Parotid gland (tissue), 1 donor: ENCODE data around the gene MCTP2.

- PRO-cap, result no peak
Measured at GRCh38 chr15:93985896-93986444, 245.4 kb upstream of the MCTP2 start.

DNA sequence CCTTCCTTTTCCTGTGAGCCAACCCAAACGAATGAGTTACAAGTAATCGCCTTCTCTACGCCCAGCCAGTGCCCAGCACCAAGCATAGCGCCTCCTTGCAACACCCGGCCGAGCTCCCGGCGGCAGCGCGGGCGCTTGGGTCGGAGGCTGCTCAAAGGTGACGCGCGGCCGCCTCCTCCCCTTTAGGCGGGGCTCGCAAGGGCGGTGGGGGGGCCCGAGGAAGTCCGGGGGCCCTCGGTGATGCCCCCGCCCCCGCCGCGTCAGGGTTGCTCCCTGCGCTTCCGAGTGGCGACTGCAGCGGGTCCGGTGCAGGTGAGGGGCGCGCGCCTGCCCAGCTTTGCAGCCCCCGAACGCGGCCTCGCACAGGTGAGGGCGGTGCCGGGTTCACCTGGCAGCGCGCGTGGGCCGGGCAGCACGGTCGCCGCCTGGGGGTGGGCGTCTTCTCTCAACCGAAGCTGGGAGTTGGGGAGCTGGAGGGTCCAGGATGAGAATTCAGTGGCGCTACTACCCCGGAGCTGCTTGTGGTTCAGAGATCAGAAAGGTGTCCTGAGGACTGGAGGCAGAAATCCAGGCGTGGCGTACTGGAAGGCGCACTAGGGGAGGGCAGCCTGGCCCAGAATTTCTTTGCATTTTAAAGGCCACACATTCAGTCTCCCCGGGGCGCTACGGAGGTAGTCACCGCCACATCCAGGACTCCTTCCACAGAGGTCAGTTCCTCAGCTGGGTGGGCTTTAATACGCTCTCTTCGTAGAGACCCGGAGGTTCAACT lies at the start of gene MCTP2:
MCTP2 (plus strand) TSS at position 263 of the 769 bp plus-strand sequence.
- PRO-cap, result bidirectional peak, plus-strand start at position 297 of the sequence, minus-strand start at position 115 of the sequence

GRCh38 chr15:94567912-94568426 lies 336.6 kb downstream of the MCTP2 start:
- PRO-cap, result no peak

- PRO-cap, result unidirectional peak, plus-strand start at chr15:94672064
Measured at GRCh38 chr15:94671545-94672243, 440.3 kb downstream of the MCTP2 start.

DNA sequence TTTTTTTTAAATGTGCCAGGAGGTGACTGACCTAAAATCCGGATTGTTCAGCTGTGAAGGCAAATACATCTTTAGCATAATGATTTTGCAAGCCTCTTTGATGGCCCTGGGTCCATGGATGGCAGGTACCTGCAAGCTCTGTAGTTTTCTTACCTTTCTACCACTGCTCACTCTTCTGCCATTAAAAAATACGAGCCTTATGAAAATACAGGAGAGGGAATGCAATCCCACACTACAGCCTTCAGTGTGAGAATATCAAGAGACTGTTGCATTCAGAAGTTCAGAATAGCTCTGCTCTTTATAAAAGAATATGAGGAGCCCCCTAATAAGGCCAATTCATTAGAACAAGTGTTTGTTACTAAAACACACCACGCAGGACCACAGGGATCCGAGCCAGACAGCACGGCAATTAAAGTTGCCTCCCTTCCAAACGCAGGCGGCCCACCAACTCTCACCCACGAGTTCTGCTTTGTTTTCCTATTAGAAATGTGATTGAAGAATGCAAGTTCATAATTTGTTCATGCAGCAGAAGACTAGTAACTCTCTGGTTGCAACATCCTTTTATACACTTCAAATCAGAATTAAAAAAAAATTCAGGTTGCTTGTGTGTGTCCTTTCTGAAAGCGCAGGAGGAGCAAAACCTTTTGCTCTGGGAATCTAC lies 1044.3 kb upstream of the NR2F2 start:
- PRO-cap, result no peak

DNA sequence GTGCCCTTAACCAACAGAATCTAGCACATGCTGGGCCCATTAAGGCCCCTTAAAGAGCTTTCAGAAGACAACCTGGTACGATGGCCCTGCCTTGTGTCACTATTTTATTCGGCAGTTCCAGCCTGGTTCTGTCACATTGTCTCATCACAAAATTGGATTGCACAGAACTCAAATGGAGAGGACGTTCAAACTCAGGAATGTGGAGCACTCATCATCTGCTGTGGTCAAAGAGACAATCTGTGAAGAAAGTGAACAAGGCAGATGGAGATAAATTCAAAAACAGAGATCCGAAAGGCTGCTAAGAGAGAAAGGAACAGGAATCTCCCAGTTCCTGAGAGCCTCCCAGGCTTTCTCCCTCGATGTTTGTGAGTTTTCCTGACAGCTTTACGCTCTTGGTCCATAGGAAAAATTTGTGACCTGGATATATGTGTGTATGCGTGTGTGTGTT lies 852.9 kb upstream of the NR2F2 start:
- PRO-cap, result no peak

DNA sequence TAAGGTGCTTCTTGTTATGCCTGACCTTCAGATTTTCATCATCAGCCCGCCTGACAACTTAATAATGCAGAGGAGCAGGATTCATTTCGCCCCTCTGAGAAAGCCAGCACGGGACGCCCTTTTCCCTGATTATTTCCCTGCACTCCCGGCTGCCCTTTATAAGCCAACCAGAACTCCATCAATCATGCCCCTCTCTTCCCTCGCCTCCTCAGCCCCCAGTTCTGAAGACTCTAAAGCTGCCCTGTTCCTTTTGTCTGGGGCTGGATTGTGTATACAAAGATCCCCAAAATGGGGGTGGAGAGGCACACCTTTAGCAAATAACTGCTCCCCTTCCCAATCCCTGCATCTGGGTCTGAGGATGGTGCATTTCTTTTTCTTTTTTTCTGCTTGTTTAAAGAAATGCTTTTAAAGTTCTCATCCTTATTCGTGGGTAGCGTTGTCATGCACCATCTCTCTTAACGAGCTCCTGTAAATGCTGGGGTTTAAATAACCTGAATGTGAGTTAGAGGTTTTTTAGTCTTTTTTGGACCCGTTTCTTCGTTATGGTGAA lies 662.2 kb upstream of the NR2F2 start:
- PRO-cap, result no peak

DNA sequence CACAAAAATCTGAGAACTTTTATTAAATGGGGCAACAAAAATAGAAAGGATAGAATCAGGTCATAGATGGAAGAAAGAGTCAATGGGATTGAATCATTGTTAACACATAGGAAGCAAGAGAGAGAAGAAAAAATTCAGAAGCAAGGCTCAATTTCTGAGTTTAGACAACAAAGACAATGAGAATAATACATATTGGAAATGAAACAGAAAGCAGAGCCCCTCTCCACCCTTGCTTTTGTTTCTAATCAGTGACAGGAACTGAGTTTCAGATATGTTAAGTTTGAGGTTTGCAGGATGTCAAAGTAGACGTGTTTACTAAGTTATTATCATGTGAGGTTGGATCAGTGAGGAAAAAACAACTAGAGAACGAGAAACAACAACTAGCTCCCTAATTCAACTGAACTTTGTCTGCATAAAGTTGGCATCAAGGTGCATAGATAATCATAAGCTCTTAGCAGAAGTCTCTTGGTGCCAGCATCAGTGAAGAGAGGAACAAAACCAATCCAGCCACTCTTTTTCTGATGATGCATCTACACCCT lies 491.2 kb upstream of the NR2F2 start:
- PRO-cap, result no peak

DNA sequence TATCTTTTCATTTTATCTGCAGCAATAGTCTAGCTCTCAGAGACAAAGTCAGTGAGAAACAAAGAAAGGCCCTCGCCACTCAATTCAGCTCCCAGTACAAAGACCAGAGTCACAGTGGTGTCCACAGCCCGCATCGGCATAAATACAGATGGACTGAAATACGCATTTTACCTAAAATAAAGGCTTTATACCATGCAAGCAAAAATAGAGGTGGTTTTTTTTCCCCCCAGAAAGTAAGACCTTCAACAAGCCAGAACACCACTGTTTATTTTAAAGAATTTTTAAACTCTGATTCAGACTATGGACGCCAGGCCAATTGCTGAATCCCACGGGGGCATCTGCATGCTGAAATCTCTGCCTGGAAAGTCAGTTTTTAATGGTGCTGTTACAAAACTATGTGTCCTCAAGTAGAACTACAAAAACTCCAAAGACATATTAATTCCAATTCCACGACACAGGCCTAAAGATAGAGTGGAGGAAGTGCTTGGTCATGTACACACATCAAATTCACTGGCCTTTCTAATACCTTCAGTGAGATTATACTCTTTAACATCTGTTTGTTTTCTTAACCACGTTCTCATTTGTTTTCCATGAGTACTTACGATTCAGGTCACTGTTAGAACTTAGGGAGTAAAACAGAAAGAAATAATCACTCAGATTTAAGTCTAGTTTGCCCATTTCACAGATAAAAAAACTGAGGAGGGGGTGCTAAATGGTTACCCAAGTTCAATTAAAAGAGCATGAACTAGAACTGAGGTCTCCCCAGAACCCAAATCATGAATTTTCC lies 490.5 kb upstream of the NR2F2 start:
- PRO-cap, result no peak

- PRO-cap, result no peak
Measured at GRCh38 chr15:95843066-95843805, 487.3 kb upstream of the NR2F2 start.

DNA sequence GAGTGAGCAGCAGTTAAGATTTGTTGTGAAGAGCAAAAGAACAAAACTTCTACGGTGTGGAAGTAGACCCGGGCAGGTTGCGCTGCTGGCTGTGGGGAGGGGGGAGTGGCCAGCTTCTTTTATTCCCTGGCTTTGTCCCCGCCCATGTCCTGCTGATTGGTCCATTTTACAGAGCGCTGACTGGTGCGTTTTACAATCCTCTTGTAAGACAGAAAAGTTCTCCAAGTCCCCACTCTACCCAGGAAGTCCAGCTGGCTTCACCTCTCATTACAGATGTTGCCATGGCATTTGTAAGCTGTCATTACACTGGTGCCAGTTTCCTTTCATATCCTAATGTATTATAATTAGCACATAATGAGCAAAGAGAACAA lies 458.4 kb upstream of the NR2F2 start:
- PRO-cap, result no peak

- PRO-cap, result no peak
Measured at GRCh38 chr15:96135003-96136117, 195.1 kb upstream of the NR2F2 start.

DNA sequence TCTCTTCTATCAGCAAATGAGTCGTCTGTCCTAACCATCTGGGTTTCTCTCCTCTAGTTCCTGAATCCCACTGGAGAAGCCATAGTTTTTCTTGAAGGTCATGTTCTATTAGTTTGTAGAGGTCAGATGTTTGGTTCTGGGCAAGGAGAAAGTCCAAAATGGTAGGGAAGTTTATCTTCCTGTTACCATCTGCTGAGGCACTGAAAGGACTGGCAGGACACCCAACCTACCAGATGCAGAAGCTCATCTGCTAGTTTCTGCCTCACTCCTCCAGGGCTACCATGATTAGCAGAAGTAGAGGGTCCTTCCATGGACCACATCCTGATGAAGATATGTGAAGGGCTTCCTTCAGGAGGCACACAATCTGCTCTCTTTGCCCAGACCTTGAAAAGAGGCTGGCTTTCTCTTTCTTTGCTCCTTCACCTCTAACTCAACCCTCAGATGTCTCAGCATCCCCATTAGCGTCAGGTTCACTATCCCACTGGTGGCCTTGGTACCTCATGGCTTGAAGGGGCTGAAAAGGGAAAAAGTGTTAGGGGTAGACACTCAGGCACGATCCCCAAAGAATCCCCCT lies 85.7 kb upstream of the NR2F2 start:
- PRO-cap, result no peak

DNA sequence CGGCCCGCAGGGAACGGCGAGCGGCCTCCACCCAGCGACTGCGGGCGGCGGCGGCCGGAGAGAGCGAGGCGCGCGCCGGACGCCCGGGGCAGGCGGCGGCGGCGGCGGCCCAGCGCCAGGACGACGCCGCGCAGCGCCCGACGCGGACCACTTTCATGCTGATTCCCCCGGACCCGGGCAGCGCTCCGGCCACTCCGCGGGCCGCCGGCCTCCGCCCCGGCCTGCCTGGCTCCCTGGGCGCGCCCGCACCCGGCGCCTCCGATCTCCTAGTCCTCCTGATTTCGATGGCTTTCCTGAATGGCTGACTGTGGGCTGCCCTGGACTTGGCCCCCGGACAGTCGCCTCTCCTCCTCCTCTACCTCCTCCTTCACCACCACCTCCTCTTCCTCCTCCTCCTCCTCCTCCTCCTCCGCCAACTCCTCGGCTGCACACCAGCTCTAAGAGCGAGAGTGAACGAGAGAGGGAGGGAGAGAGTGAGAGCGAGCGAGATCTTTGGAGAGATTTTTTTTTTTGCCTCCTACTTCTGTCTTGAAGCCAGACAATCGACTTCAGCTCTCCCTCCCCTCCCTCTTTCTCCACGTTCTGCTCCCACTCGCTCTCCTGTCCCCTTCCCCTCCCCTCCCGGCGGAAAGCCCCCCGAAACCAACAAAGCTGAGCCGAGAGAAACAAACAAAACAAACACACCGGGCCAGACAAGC lies 840 bp downstream of the NR2F2 start:
- PRO-cap, result no peak

DNA sequence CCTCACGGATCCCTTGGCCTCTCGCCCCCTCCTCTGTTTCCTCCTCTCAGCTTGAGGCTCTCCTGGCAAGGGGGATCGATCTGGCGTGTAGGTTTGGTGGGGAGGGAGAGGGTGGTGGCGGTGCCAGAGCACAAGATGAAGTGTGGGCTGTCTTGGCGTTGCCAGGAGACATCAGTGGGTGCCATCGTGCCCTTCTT lies 14.2 kb downstream of the NR2F2 start:
- PRO-cap, result no peak

- PRO-cap, result unidirectional peak, minus-strand start at chr15:96347286; bidirectional peak, plus-strand start at chr15:96347625, minus-strand start at chr15:96347610
Measured at GRCh38 chr15:96347061-96347979, 16.8 kb downstream of the NR2F2 start.

- PRO-cap, result no peak
Measured at GRCh38 chr15:96491709-96492529, 161.4 kb downstream of the NR2F2 start.

DNA sequence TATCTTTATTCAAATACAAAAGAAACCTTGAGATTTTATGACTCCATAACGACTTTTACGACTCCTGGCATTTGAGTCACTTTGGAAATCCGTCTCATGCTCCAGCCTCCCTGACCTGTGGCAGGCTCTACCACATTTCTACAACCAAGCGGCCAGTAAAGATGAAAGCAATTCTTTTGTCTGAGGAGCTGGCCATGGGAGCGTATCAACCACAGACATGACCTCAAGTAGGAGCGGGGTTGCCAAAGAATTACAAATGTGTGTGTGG lies 40.0 kb downstream of the ARRDC4 start:
- PRO-cap, result no peak

- PRO-cap, result no peak
Measured at GRCh38 chr15:98076341-98076804, 115.9 kb downstream of the ARRDC4 start.

- PRO-cap, result no peak
Measured at GRCh38 chr15:98522388-98522710, 126.0 kb upstream of the IGF1R start.